A375 (cell line): Measurements from ENCODE around the gene IL22RA2.

DNA sequence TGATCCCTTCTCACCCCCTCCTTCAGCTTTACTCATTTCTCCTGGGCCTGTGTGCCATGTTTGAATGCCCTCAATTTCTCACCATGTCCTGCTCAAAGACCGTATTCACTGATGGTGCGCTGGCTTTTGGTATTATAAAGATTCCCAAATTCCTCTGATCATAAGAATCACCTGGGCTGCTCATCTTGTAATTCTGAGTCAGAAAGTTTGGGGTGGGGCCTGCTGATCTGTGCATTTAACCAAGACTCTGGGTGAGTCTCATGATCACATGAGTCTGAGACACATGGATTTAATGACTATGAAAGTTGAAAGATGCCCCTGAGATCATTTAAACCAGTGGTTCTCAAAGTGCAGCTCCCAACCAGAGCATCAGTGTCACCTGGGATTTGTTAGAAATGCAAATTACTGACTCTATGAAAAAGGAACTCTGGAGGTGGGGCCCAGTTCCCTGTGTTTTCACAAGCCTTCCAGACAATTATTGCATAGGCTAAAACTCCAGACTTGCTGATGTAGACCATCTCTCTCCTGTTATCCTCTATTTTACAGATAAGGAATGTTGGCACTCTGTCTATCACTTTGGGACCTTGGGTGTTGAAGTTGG, 57.7 kb upstream of the IL20RA start:
- RAMPAGE, long total RNA, result no peak

- RAMPAGE, long total RNA, result no peak
Observed at GRCh38 chr6:137173491-137174070, at the start of gene IL22RA2. TSS of gene IL22RA2 (minus strand) at chr6:137173644.

DNA sequence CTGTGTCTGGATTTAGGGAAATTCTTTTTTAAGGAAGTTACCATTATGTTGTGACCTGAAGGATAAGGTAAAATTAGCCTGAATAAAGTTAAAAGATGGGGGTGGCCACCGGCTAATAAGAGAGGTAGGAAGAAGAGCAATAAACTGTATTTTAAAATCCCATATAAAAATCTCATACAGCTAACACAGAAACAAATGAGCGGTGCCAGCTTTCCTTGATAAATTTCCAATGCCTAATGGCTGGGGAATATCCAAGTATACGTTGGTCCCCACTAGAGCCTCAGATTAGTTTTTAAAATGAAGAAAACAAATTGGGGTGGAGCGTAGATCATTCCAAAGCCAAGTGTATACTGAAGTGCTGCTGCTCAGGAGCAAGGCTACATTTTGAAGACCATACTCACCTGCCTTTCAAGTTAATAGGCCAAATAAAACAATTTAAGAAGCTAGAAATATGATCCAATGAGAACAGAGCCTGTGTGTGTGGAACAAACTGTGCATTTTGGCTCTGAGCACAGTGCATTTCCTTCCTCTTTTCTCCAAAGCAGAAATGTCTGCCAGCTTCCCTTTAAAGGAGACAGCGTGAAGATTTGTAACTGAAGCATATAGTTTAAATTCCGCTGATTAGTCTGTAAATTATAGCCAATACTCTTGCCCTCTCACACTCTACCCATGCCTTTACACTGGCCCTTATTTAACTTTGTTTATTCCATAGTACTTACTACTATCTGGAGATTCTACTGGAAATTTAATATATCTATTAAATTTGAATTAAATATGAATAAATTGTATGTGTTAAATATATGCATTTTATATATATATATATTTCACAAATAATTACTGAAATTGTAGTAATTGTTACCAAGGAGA, 3.2 kb upstream of the IFNGR1 start:
- RAMPAGE, long total RNA, result no peak

- RAMPAGE, long total RNA, result no peak
Observed at GRCh38 chr6:137234062-137234460, 14.9 kb upstream of the IFNGR1 start.

DNA sequence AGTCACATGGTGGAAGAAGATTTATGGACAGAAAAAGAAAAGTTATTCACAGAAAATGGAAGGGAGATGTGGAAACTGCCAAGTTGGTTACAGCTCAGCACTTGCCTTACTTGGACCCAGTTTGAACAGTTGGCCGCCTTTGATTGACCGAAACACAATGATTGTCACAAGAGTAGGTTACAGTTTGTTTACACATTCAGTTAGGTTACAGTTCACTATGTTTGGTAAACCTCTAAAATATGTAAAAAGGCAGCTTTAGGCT, 116.2 kb downstream of the OLIG3 start:
- RAMPAGE, long total RNA, result no peak

DNA sequence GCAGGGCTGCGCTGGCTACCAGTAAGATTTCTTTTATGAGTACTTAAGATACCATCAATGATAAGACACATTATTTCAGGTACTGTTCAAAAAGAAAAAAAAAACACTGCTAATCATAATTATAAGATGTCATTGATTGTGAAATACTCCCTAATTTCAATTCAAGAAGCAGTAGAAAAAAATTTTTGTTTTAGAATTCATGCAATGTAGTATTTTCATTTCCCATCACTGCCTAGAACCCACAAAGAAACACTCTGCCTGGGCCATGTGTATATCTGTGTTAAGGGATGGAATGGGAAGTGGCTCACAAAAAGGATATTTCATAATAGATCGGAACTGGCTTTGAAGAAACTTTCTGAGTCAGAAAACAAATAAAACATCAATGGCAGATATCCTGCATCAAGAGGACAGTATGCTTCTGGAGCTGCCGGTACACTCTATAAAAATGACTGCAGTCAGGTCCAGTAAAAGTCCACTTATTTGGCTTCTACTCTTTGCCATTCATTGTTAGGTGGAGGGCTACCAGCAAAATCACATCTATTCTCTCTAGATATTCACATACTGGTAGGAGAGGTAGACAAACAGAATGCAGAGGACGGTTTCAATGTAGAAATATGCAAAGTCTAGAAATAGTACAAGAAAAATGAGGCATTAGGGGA, 135.0 kb upstream of the TNFAIP3 start:
- RAMPAGE, long total RNA, result no peak

- RAMPAGE, long total RNA, result no peak
Observed at GRCh38 chr6:137749407-137750364, 117.4 kb upstream of the TNFAIP3 start.

DNA sequence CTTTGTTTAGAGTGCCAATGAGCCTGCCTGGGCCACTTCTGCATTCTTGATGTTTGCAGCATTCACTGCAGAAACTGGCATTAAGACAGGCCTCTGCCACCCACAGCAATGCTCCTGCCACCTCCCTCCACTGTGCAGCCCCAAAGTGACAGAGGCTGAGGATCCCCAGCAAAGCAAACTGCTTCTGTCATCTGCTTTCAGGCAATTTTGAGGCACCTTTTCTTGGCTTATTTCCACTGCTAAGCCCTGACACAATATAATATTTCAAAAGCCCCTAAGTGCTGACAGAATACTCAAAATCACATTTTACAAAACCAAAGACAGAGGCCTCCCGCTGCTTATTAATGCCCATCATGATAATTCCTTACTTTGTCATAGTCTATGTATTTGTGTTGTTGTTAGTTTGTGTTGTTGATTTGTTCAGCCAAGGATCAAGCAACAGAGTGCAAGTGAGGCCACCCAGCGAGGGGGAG, 61.4 kb downstream of the TNFAIP3 start:
- RAMPAGE, long total RNA, result no peak

GRCh38 chr6:138086196-138086904, 20.9 kb downstream of the PERP start:
- RAMPAGE, long total RNA, result no peak

DNA sequence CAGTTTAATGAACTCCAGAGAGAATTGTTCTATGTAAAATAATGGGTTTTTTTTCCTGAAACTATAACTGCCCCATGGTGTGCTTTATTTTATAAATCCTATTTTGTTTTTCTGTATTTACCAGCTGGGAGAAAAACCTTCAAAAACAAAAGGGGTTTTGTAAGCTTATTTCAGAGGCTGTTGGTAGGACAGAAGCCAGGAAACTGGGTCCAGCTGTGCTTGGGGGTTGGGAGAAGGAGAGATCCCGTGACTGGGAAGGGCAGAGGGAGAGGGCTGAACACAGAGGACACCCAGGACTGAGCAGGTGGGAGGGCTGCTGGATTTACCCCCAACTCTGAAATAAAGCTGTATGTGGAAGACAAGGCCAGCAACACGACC, 21.2 kb downstream of the ARFGEF3 start:
- RAMPAGE, long total RNA, result no peak

- RAMPAGE, long total RNA, result no peak
Observed at GRCh38 chr6:138219295-138219784, 1.0 kb upstream of the PBOV1 start.

GRCh38 chr6:138423248-138424113, 19.5 kb downstream of the HEBP2 start:
- RAMPAGE, long total RNA, result no peak

DNA sequence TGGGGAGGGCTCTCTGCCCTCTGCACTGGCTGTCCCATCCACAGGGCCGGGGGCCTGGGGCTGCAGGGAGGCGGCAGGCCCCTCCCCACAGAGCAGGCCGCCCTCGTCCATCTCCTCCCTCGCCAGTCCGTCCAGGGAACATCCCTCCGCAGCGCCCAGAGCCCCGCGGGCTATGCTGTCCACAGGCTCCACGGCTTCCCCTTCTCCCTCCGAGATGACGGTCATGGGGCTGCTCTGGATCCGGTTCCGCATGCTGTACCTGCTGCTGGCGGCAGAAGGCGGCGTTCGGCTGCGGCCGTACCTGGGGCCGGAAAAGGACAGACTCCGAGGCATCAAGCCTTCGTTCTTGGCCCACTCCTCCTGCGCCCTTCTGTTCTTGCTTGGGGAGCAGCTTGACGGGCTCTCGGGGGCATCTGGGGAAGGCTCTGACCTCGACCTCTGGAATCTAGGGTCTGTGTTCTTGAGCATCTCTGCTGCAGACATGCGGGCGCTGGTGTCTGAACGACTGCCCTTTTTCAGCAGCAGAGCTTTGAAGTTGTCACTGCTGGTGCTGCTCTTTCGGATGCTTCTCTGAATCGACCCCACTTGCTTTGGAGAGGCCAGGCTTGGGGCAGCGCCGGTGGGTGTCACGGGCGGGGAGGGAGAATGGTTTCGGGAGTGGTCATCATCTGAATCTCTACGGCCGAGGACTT, 20.2 kb downstream of the HEBP2 start:
- RAMPAGE, long total RNA, result no peak

- RAMPAGE, long total RNA, result no peak
Observed at GRCh38 chr6:138441710-138442336, 37.8 kb downstream of the HEBP2 start.

- RAMPAGE, long total RNA, result no peak
Observed at GRCh38 chr6:138693408-138694150, 80.0 kb upstream of the CCDC28A start.

- RAMPAGE, long total RNA, result no peak
Observed at GRCh38 chr6:139125012-139125383, 9.9 kb upstream of the HECA start.

- RAMPAGE, long total RNA, result no peak
Observed at GRCh38 chr6:139132744-139133337, 2.0 kb upstream of the HECA start.

DNA sequence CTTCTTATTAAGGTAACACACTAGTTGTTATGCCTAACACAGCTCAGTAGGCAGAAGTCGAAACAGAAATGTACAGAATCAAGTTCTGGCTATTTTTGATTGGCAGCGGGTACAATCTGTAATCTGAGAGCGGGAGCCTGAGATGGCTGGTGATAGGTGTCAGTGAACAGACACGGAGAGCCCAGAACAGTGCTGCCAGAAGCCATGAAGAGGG, 11.5 kb downstream of the HECA start:
- RAMPAGE, long total RNA, result no peak

- RAMPAGE, long total RNA, result no peak
Observed at GRCh38 chr6:139230407-139230889, 61.4 kb downstream of the TXLNB start.

GRCh38 chr6:139250526-139251322, 41.1 kb downstream of the TXLNB start:
- RAMPAGE, long total RNA, result no peak